A673 (cell line): ENCODE results near the genes NLGN1, NAALADL2, ACTL6A and CCDC39.

DNA sequence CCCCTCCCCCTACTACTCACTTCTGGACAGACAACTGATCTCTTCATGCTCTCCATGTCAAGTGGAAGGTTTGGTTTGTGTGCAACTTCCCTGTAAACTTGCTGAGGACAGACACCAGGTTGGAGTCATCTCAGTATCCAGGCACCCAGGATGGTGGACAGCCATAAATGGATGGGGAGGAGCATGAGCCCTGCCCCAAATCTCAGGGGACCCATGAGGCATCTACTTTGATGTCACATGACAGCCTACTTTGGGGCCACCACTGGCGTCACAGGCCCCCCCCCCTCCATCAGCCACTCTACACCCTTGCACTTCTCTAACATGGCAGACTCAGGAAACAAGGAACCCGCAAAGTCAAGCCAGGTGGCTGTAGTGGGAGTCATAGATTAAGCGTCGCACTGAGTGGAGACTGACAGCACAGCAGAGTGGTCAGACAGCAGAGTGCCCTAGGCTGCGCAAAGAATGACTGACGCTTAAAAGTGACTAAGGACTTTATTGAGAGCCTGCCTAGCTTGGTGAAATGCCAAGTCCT lies 30.4 kb downstream of the NCEH1 start:
- PRO-cap: no peak

GRCh38 chr3:173395740-173396204 lies 1.8 kb upstream of the NLGN1 start:
- PRO-cap: no peak

DNA sequence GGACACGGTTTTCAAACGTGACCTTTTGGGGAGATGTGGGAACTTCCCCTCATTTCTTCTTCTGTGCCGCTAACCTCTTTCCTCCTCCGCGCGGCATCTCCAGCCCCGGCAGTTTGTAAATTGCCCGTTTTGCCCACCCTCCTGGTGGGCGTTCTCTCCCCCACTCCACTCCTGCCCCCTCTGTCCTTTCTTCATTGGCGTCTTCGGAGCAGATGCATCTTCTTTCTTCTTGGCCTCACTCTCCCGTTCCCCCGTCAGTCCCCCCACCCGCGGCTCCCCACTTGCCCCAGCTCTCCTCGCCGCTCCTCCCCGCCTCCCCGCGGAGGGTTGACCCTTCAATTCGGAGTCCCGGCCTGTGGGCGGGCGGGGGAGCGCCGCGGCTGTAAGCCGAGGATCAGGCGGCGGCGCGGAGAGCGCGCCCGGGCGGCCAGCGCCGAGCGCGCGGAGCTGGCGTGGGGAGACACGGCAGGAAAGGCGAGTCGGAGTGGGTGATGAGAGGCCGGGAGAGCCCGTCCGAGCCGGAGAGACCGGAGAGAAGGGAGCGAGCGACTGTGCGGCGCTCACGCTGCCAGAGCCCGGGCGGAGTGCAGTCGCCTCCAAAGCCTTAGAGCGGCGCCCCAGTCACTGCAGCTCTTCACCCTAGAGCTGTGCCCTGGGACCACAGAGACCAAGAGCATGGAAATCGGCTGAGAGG lies at the start of gene NLGN1:
NLGN1 (plus strand) TSS at position 374 of the 694 bp plus-strand sequence.
- PRO-cap: unidirectional peak, plus-strand start at position 397 of the sequence

DNA sequence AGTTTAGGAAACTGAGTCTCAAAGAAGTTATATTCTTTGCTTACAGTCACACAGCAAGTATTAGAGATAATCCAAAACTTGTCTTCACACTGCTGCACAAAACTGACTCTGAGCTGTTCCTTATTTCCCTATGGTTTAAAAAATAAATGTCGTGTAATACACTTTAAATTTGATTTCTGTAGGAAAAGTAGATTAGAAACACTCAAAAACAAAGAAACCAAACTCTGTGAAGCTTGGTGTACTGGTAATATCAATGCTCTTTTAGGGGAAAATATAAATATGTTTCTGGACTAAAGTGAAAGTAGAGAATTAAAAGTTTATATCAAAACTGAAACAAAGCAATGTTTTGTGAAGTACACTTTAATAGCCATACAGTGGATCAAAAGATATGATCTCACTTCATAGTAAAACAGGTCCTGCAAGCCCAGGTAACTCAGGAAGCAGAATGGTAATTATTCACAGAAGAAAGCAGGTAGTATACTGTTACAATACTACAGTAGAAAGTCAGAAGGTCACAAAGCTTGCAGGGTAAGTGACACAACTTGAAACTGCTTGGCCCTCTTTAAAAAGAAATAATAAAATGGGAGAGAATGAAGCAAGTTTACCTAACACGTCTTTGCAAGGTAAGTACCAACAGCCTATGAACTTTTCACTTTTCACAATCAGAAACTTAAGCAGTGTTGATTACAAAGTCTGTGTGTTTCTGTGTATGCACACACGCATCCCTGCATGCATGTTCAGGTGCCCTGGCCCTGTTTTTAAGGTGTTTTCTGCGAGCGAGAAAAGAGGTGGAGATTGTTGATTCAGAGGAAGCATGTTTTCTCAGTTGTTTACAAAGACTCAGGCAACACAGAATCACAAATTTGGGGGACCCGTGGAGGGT lies at the start of gene NAALADL2:
NAALADL2 (plus strand) TSS at position 507 of the 883 bp plus-strand sequence.
- PRO-cap: no peak

GRCh38 chr3:175119365-175119679 lies 260.2 kb downstream of the NAALADL2 start:
- PRO-cap: no peak

DNA sequence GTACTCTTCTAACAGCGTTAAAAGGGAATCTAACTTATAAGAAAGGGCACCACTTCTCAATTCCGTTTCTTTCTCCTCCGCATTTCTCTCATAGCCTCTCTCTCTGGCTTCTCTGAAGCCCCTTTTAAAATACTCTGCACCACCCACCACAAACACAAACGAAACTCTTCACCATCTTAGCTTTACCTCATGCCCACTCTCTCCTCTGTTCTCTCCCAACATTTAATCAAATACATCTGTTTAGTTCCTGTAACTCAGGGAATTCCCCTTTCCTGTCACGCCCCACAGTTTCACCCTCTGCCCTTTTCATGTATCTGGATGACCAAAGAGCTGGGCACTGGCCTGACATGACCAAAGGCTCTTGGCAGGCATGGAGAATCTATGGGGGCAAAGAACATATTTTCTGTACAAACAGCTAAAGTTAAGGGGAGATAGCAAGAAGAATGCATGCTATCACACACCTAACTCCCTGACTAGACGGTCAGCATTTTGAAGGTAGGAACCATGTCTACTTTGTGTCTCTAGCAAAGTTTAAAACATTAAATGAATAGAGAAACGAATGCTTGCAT lies 270.0 kb downstream of the TBL1XR1 start:
- PRO-cap: no peak

DNA sequence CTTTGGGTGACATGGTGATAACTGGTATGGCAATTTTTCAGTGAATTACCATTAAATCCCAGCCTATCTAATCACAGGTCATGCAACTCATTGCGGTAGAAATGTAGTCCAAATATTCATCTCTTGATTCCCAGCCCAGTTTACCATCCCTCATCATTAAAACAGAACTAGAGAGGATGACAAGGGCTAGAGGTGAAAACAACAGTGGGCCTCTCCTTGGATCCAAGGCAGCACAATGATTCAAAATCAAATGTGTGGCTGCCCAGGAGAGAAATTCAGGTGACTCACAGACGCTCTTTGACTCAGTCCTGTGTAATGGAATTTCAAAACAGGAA lies 246.6 kb downstream of the TBL1XR1 start:
- PRO-cap: no peak

DNA sequence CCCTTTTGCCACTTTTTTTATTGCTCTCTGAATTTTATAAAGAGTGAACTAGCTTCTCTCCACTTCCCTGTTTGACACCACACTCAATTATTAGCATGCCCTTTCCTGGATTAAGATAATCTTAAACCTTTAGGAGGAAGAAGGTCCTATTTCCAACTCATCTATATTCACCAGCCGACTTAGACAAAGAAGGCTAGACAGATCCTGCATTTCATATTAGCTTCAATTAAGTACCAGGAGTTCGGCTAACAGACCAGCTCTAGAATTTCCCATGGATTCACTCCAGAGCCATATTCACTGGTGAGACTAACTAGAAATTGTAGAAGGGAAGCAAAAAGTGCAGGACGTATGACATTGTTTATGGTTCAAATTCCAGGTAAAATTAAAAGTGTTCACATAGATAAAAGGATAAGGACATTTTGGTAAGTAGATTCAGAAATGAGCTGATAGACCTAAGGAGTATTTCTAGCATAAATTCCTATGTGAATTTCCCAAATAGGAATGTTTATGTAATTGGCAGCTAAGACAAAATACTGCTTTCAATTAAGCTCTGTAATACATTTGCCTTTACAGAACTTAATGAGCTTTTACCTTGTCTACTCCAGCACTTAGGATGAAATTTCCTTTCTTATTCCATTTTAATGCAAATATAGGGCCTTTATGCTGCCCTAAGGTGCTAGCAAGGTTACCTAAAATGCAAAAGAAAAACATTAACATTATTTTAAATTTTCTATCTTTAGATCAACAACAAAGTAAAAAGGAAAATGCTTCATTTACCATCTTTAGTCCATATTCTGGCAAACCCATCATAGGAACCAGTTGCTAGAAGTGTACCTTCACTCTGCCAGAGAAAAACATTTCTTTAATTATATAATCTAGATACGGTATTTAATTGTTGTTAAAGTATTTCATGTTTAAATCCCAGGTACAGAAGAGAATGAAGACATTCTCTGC lies 150.3 kb downstream of the TBL1XR1 start:
- PRO-cap: no peak

DNA sequence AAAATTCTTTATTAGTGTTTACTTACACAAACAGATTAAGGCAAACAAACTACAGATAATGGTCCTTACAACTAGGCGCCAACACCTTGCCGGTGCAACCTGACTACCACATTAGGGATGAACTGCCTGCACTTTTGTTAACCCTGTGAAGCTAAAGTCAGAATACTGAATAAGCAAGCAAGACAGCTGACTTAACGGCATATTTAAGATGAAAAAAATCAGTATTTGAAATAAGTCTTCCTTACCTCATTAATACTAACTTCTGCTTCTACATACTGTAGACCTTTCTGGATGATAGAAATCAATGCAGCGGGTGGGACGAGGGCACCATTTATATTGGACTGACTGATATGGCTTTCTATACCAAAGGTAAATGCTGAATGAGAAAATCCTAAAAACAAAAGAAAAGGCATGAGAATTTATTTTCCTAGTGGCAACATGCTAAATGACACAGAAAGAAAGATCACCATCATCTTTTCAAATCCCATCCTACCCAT lies 143.7 kb downstream of the TBL1XR1 start:
- PRO-cap: no peak

GRCh38 chr3:177166496-177167103 lies 30.7 kb downstream of the TBL1XR1 start:
- PRO-cap: no peak

DNA sequence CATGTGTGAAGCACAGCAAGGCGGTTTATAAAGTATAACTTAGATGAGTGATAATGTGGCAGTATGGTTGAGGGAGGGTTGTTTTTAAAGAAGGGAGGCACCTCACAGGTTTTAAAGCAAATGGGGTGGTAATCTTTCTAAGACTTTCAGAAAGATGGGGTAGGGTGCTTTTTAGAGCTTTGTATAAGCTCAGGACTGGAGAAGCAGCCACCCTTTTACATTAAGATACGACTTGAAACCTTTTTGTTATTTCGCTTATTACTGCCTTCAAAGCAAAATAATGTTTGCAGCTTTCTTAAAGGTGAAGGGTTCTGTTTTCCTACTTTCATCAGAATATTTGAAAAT lies 1.1 kb upstream of the TBL1XR1 start:
- PRO-cap: no peak

- PRO-cap: no peak
These were observed 281.1 kb upstream of the TBL1XR1 start for GRCh38 chr3:177478277-177478910.

- PRO-cap: no peak
These were observed 475.3 kb upstream of the TBL1XR1 start for GRCh38 chr3:177672646-177672887.

DNA sequence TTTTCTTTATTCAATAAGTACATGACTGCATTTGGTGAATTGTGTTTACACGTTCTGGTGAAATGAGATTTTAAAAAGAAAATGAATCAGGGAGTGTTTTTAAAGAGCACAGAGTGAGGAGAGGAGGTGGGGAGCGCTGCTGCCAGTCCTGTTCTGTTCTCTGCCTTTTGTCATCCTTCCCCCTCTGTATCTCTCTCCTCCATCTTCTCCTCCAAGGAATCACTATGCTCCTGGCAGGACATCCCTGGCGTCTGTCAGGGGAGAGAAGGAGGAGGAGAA lies 627.5 kb upstream of the TBL1XR1 start:
- PRO-cap: no peak

- PRO-cap: no peak
These were observed 31.9 kb upstream of the GNB4 start for GRCh38 chr3:179483299-179483523.

- PRO-cap: bidirectional peak, plus-strand start at chr3:179562964, minus-strand start at chr3:179563162
These were observed at the start of gene ACTL6A for GRCh38 chr3:179562487-179563408. Gene ACTL6A, plus strand, starts transcription at chr3:179562926.

- PRO-cap: no peak
These were observed 22.7 kb downstream of the NDUFB5 start for GRCh38 chr3:179627095-179627945.

GRCh38 chr3:179721290-179721657 lies 68.4 kb downstream of the USP13 start:
- PRO-cap: no peak

- PRO-cap: no peak
These were observed 9.5 kb downstream of the TTC14 start for GRCh38 chr3:180611394-180611946.

- PRO-cap: unidirectional peak, plus-strand start at chr3:180679959
These were observed at the start of gene CCDC39 for GRCh38 chr3:180679270-180680370. Gene CCDC39, minus strand, starts transcription at chr3:180679489.